Ascending aorta (tissue), 1 donor: ENCODE data around the genes EFNA4 and ENTREP3.

DNA sequence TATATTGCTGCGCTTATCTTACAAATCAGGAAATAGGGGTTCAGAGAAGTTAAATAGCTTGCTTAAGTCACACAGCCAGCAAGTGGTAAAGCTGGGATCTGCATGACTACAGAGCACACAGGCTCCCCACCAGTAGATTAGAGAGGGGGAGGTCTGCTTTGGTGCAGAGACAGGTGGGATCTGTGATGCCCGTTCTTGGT is 2.0 kb upstream of the IL6R start:
- PRO-cap = no peak

GRCh38 chr1:154425530-154426125 is 20.5 kb downstream of the IL6R start:
- PRO-cap = no peak

GRCh38 chr1:154477891-154478633 is 24.0 kb upstream of the TDRD10 start:
- PRO-cap = no peak

DNA sequence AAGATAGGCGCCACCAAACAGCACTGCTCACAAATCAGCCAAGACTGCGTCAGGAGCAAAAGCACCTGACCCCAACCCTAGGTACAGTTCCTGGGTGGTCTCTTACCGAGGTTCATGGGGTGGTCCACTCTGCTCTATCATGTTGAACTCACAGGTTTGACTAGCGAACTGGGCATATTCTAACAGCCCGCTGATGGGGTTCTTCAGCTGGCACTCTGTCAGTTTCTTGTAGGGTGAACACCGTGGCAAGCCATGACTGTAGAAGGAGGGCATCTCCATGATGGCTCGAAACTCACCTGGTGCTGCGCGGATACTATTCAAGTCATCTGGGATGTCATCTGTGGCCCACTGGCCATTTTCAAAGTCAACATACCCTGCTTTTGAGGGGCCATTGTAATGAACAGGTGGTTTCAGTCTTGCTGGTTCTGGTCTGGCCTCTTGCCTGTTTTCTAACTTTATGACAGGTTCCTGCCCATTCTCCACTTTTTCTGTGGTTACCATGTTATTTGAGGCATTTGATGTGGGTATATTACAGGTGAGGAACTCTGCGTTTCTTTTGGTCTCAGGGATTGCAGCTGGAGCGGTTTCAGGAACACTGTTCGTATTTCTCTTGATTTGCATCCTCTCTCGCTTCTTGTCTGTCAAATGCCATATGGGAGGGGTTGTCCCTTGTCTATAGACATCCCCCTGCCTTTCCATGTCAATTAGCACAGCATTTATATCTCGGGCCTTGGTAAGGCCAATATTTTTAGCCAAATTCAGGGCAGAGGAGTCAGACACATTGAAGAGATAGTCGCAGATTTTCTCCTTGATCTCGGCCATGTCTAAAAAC is 6.8 kb downstream of the ADAR start:
- PRO-cap = no peak

DNA sequence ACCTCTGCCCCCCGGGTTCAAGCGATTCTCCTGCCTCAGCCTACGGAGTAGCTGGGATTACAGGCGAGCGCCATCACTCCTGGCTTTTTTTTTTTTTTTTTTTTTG is 276 bp upstream of the ADAR start:
- PRO-cap = no peak

GRCh38 chr1:154730062-154730764 is 122.2 kb upstream of the ADAR start:
- PRO-cap = no peak

DNA sequence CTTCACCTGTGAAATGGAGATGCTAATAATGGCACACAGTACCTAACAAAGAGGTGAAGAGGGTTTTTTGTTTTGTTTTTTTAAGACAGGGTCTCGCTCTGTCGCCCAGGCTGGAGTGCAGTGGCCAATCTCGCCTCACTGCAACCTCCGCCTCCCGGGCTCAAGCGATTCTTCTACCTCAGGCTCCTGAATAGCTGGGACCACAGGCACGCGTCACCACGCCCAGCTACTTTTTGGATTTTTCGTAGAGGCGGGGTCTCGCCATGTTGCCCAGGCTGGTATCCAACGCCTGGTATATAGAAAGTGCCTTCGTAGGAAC is 541 bp downstream of the PMVK start:
- PRO-cap = no peak

GRCh38 chr1:154937132-154938089 is 892 bp upstream of the PMVK start:
- PRO-cap = bidirectional peak, plus-strand start at chr1:154937289, minus-strand start at chr1:154936958; unidirectional peak, minus-strand start at chr1:154937589

- PRO-cap = no peak
Observed at GRCh38 chr1:154963094-154964042, 1.8 kb upstream of the PYGO2 start.

- PRO-cap = no peak
Observed at GRCh38 chr1:155010780-155011059, 8.1 kb downstream of the ZBTB7B start.

DNA sequence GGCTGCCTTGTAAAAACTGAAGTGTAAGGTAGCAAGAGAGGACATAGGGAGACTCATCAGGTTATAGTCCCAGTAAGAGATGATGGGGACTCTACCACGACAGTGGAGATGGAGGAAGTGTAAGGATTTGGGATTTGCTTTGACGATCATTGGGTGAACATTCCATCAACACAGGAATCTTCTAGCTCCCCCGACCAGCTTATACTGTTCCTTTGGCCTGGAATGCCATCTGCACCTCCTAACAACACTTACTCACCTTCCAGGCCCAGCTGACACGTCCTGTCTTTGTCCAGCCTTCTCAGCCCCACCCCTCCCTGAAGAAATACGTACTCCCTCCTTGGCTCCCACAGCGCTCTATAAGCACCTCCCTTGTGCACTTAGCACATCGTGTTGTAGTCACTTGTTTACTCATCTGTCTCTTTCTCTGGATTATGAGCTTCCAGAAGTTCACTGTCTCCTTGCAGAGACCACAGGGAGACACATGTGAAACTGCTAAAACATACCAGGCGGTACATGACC is 4.8 kb downstream of the DCST1 start:
- PRO-cap = no peak

GRCh38 chr1:155062273-155063417 is 895 bp upstream of the EFNA4 start:
- PRO-cap = no peak

DNA sequence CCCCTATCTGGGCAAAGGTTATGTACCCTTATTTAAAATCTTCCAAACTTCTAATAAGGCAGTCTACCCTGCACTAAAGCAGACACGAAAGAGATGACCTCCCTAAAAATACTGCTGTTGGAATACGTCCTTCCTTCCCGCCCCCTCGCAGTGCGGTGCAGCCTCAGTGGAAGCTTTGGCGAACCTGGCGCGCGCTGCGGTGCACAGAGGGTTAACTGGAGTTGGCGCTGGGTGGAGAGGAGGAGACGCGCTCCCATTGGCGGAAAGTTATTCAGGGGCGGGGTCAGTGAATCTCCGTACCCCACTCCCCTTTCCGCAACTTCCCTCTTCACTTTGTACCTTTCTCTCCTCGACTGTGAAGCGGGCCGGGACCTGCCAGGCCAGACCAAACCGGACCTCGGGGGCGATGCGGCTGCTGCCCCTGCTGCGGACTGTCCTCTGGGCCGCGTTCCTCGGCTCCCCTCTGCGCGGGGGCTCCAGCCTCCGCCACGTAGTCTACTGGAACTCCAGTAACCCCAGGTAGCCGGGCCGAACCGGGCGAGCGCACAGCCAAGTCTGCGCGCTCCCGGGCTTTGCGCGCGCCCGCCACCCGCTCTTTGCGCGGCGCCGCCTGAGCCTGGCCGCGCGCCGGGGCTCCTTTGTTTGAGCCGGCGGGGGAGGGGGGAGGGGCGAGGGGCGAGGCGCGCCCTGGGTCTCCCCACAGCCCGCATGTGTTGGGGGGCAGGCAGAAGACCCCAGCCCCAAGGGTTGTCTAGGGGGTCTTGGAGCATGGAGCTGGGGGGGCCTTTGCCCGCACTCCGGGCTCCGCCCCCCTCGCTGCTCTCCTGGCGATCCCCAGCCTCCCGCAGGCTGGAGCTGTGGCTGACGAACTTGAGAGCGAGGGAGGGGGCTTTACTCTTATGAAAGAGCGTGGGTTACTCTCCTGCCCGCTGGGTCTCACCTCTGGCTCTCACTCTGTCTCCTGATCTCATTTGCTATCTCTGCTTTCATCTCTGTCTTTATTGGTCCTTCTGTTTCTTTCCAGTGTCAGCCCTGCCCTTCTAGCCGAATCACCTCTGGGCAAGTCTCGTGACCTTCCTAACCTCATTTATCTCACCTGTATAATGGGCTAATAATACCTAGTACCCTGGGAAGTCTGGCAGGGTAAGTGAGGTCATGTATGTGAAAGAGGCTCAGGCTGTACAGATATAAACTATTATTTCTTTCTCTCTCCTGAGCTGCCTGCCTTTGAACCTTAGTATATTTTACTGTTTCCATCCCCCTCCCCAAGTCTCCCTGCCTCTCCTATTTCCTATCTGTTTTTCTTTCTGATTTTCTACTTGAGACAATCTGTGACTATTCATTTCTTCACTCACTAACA is at the start of gene EFNA4:
TSS of gene EFNA4 (plus strand) at position 323 of the 1,360 bp plus-strand sequence.
- PRO-cap = no peak

DNA sequence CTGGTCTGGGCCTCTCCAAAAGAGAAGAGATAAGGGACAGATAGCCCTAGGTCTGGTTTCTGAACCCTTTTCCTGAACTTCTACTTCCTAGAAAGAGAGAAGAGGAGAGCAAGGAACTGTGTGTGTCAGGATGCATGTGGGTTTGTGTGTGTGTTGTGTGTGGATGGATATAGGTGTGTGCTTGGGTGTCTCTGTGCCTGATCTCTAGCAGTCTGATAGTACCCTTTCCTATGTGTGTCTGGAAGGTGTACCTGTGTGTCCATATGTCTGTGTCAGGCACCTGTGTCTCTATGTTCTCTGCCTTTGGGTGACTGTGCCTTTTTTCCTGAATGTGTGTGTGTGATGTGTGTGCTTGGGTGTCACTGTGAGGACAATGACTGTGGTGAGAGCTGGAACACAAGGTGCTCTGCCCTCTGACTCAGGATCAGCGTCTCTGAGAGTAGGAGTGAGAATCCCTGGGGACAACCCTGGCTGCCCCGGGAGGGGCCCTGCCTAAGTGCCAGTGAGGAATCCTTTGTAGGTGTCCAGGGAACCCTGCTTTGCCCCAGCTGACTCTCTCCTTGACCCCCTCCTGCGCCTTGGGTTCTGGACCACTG is 883 bp upstream of the EFNA3 start:
- PRO-cap = no peak

- PRO-cap = no peak
Observed at GRCh38 chr1:155081056-155081500, 2.4 kb downstream of the EFNA3 start.

- PRO-cap = no peak
Observed at GRCh38 chr1:155106799-155107299, 20.8 kb upstream of the EFNA1 start.

DNA sequence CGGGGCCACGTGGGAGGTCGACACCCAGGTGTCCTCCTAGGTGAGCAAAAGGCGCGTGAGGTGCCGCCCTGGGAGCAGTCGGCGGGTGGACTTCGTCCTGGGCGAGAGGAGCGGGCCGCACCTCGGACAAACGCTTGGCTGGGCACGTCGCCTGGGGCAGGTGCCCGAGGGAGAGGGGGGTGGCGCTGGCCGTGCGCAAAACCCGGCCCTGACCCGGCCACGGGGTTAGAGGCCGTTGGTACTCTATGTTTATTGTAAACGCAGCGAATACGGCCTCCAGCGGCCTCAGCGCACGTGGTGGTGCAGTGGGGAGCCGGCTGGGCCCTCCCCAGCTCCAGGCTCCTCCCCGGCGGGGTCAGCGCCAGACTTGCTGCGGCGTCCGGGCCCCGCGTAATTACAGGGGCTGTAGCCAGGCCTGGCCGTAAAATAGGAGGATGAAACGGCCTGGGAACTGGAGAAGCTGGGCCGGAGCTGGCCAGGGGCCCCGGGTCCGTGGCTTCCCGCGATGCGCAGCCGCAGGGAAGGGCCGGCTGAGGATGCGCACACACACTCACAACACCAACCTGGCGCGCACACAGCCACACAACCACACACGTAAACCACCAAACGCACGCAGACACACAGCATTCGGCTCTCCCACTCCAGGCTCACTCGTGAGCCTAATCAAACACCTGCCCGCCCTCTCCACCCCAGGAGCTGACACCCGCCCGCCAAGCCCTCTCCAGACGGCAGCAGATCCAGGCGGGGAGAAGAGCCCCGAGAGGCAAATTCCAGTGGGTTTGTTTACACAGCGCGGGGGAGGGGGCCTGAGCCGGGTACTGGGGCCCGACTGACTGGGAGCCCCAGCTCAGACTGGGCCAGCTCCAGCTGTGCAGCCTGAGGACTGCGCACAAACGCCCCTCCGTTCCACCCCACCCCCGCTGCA is 1.5 kb upstream of the EFNA1 start:
- PRO-cap = no peak

DNA sequence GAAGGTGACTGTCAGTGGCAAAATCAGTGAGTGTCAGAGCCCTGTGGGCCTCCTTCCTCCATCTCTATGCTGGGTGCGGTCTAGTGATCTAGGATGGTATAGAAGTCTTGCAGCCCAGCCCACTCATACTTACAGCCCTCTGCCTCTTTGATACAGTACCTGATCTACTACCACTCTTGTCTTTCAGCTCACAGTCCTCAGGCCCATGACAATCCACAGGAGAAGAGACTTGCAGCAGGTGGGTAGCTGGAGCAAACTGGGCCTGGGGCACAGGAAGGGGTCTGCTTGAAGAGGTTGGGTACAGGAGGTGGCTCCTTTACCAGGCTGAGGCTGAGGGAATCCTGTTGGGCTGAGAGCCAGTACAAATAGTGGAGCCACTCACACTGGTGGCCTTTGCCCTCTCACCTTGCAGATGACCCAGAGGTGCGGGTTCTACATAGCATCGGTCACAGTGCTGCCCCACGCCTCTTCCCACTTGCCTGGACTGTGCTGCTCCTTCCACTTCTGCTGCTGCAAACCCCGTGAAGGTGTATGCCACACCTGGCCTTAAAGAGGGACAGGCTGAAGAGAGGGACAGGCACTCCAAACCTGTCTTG is 2.0 kb upstream of the SLC50A1 start:
- PRO-cap = no peak

DNA sequence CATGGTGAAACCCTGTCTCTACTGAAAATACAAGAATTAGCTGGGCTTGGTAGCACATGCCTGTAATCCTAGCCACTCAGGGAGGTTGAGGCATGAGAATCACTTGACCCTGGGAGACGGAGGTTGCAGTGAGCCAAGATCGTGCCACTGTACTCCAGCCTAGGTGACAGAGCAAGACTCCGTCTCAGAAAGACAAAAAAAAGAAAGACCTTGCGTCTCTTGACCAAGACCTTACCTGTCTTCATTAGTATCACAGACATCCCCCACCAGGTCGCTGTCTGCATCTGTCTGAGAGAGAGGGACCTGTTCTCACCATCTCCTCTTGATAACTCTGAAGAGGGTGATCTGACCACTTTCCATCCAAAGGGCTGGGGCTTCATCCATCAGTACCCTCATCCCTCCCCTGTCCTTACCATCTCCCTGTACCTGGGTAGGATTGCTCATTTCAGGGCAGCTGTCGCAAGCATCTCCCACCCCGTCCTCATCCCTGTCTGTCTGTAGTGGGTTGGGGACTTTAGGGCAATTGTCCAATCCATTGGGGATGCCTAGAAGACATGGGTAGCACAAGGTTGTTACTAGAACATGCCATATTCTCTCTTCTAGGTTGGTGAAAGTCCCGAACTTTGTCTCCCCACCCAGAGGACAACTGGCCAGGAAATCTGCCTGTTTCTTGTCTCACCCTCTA is 8.0 kb downstream of the THBS3 start:
- PRO-cap = no peak

DNA sequence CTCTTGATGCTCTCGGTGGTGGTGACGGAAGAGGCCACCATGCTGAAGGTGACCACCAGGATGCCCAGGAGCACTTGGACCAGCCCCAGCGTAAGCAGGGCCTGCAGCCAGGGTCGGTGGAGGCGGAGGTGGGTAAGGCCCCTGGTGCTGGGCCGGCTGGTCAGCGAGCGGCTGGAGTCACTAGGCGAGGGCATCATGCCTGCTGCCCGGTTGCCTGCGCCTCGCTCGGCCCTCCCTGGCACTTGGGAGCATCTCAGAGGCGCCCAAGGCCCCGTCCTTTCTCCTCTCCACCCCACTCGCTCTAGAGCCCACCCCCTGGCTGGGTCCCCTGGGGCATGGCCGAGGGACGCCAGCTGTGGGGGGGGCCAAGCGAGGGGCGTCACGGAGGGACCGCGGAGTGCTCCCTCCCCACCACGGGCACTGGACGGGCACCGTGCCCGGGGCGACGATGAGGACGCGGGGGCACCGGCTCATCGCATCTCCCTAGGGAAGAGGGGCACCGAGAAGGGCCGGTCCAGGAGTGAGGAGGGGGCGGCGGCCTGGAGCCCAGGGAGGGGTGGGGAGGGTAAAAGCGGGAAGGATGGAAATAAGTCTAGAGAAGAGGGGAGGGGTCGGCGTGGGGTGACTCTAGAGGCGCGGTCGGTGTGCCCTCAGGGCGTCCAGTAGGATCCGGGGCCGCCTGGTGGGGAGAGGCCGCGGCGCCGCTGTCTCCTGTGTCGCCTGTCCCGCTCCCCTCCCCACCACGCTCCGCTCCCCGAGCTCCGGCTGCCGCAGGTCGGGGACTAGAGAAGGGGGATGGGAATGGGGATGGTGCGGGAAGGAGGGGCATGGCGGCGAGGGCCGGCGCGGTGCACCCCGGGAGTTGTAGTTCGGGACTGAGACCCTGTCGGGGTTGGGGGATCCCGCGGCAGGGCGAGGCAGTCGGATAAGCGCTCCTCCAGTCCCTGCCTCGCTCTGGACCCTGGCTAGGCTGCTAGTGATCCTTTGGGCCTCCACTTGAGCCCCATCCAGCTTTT is at the start of gene ENTREP3:
TSS of gene ENTREP3 (minus strand) at position 803 of the 1,016 bp plus-strand sequence.
- PRO-cap = bidirectional peak, plus-strand start at position 895 of the sequence, minus-strand start at position 749 of the sequence